Thoracic aorta (tissue), 1 donor: Measurements from ENCODE around the genes PLAGL1 and SF3B5.

DNA sequence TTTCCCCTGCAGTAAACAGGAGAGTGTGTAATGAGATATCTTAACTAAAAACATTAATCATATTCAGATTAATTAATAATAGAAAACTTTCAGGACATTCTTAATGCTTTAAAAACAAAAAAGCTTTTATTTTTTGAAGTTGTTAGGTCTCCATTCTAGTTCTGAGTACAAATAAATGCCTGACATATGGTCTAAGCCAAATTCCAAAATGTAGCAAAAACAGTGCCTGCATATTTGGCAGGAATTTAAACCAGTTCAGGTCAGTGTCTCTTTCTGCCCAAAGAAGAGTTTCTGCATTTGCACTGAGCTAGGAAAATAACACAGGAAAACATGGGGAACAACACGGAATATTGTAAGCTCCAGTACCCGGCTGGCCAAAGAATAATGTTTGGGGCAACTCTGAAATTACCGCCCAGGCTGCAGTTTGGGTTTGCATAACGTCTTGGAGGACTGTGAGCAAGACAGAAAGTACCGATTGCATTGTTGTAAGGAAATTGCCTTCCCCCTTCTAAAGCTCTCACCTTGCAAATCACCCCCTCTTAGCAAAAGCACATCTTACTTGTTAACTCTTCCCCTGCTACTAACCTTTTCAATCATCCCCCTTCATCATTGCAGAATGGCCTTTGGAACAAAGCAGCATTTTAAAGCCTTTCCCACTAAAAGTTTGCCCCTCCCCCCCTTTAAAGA, 99.7 kb upstream of the CITED2 start:
- RAMPAGE, long total RNA, result no peak

DNA sequence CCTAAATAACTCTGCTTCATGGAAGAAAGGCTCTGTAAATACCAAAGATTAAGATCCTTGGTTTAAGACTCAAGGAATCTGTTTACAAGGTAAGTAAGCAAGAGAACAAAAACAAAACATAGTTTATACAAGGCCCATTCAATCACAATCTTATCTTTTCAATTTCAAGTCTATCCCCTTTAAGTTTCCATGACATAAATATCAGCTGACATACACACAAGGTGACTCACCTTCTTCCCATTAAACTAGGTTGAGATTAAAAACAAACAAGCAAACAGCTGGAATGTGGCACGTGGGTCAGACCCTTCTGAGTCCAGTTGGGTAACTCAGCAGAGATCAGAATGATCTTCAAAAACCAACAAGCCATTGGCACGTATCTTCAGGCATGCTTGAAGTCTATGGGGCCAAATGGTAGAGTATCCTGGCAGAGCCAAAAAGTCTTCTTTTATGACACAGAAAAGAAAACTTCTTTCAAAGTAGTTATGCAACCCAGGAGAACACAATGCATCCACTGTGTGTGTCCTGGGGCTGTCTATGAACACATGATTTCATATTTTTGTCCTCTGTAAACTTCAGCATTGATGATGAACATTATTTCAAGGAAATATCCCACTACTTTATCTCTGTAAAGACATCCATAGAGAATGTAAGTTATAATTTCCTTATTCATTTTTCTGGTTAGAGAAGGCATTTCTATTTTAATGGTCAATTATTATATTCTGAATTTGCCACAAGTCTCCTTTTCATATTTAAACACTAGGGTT, 603.5 kb upstream of the CITED2 start:
- RAMPAGE, long total RNA, result no peak

GRCh38 chr6:140346419-140347032, 972.1 kb upstream of the CITED2 start:
- RAMPAGE, long total RNA, result no peak

DNA sequence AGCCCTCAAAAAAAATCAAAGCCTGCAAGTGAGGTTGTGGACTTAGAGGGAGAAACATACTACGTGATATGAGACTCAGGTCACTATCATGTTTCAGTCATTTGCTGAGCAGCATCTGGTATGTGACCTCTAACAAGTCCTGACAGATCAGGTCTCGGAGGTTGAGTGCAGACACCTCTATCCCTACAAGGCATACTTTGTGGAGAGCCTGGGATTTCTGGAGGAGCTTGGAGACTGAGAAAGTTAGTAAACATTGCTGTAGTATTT, 1063.5 kb upstream of the CITED2 start:
- RAMPAGE, long total RNA, result no peak

- RAMPAGE, long total RNA, result no peak
Observed at GRCh38 chr6:141562839-141563230, 569.9 kb upstream of the GJE1 start.

DNA sequence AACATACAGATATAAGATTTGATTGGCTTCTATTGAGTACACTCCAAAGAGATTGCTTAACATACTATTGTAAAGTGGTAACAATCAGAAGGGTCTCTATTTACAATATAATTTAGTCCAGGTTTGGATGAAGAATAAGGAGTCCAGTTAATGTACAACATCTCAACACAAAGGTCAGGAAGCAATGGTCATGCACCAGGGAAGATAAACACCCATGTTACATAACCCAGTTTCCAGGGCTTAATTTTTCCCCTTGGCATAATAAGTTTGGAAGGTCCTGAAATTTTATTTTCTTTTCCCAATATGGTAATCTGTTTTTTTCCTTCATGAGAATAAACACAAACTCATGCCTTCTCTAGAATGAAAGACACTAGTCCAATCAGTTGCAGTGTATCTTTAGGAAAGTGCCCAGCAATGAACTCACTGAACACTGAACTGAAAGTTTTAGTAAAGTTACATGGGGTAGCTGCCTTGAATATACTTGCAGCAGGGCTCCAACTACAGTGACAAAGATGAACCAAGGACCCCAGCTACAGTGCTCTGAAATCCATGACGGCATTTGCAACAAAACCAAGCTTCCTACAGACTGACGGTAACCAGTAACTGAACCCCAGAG, 255.3 kb upstream of the GJE1 start:
- RAMPAGE, long total RNA, result no peak

- RAMPAGE, long total RNA, result no peak
Observed at GRCh38 chr6:142759996-142760927, 184.7 kb downstream of the HIVEP2 start.

DNA sequence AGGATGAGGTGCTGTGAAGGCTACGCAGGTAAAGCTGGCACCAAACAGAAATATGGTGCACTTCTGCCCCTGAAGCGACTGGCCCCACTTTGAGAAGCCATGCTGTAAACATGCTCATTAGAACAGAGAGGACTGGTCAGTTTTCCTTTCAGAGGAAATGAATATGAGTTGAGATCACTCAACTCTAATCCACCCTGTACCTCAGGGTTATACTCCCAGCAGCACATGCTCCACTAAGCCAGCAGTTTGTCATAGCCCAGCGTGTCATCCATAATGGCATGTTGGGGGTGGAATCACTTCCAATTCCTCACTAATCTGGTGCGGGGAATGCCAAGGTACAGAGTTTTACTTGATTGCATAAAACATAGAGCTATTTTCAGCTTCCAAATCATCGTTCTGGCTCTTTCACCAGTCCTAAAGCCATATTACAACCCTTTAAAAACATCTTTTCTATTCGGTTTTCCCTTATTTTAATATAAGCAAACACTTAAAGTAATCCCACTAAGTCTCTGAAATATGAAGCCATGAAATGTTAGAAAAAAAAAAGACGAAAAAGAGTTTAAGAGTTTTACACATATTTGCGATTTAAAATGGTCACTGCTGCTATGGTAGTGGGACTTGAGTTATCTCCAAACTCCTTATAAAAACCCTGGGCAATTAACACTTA, 98.0 kb downstream of the HIVEP2 start:
- RAMPAGE, long total RNA, result no peak

DNA sequence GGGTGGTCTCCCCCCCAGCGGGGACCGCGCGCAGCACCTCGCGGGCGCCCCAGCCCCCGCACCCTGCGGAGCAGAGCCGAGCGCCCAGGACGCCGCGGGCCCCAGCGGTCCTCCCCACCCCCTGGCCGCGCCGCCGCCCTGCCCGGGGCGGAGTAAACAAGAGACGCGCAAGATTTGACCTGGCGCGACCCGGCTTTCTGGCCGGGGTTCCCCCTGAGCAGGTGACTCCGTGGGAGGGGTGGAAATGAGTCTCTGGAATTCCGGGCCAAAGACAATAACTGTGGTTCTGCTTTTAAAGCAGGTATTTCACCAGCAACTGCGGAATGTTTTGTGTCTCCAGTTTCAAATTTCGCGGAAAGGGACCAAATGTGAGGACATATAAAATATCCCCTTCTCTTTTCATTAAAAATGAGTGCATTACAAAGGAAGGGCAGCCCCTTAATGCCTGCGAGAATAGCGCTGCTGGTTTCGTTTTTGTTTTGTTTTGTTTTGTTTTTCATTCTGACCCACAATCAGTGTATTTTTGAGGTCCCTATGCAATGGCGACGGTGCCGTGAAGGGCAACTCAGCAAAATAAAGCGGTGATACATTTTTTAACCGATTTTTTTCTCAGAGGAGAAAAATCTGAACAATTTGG, 2.6 kb upstream of the HIVEP2 start:
- RAMPAGE, long total RNA, result no peak

DNA sequence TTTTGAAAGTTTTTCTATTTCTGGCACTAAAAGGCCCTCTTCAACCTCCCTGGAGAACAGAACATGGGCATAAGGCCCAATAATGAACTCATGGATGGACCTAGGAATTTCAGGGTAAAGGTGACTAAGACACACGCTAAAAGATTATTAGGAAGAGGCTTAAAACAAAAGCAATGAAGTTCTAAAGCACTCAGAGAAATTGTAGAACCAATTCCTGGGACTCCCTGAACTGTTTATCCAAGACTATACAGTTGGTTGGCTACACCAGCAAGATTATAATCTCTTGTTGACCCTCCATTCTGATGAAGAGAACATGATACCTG, 1.1 kb downstream of the AIG1 start:
- RAMPAGE, long total RNA, result no peak

GRCh38 chr6:143164278-143165648, 104.1 kb downstream of the AIG1 start:
- RAMPAGE, long total RNA, result no peak

DNA sequence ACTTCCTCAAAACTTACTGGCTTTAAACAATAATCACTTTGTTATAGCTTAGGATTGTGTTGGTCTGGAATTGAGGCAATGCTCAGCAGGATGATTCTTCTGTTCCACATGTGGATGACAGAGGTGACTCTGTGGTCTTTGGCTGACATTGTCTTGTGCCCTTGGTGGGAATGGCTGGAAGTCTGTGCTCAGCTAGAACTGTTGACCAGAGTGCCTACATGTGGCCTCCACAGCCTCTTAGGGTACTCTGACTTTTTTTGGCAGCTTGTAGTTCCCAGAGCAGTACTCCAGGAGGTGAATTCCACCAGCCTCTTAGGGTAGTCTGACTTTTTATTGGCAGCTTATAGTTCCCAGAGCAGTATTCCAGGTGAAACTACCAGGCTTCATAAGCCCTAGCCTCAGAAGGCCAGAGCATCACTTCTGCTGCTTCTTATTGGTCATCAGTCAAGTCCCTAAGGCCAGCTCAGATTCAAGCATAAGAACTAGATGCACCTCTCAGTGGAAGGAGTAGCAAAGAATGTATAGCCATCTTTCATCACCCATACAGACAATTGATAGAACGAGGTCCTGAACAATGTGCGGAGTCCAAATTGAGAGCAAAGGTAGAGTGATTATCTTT, 143.6 kb downstream of the AIG1 start:
- RAMPAGE, long total RNA, result no peak

- RAMPAGE, long total RNA, result no peak
Observed at GRCh38 chr6:143397071-143397960, 53.2 kb downstream of the ADAT2 start.

GRCh38 chr6:143594538-143595214, 83.1 kb upstream of the PHACTR2 start:
- RAMPAGE, long total RNA, result no peak

- RAMPAGE, long total RNA, result no peak
Observed at GRCh38 chr6:143755479-143755891, 77.7 kb downstream of the PHACTR2 start.

DNA sequence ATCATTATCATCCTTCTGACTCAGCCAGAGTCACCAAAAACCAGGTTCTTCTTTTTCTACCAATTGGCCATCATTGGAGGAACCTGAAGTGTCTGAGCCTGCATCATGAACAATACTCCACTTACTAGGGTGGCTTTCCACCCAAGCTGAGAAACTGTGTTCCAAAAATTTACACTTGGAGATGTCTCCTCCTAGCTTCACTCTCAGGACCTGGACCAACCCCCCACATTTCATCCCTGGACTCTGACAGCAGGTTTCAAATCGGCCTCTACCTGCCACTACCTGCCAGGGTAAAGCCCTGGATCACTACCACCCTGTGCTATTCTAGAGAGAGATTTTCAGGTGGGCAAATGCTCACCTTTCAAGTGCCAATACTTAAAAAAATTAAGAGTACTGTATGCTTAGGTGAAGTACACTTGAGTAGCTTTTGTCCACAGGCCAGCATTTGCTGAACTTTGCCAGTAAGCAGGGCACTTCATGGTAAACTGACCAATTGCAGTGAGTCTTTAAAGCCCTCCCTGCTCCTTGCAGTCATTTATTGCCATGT, 58.7 kb downstream of the PLAGL1 start:
- RAMPAGE, long total RNA, result no peak

GRCh38 chr6:144006690-144007742, 1.0 kb downstream of the PLAGL1 start:
- RAMPAGE, long total RNA, result no peak

GRCh38 chr6:144007743-144008880, at the start of gene PLAGL1:
PLAGL1 (minus strand) TSS chr6:144008259.
- RAMPAGE, long total RNA, result no peak

- RAMPAGE, long total RNA, result start-site peak on the minus strand at chr6:144095569-144095607, 81 reads
Observed at GRCh38 chr6:144094798-144095743, at the start of gene SF3B5. SF3B5 (minus strand) TSS chr6:144095573.

GRCh38 chr6:144301841-144302040, 16.6 kb downstream of the UTRN start:
- RAMPAGE, long total RNA, result no peak